NCI-H460 (cell line): ENCODE measurements around a stretch of chr3.

DNA sequence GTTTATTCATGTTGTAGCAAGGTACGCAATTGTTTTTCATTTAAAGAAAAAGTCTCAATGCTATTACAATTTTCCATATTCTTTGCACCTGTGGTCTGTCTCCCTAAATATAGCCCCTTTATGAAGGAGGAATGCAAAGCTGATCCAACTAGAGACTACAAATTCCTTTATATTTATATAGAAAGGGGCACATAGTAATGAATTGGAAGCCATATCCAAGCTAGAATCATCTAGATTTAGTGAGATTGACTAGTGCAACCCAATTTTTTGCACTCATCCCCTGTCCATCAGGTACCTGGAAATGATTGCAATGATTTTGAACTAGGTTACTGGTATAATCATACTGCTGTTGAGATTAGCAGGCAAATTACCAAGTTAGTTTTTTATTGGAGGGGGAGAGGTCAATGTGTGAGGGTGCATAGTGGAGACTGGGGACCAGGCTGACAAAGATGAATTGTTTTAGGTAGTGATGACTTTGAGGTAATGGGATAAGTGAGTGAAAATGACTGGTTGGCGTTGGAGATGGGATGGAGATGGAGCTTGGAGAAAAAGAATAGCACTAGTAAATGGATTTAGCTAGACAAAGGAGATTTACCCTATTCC is 159.6 kb downstream of the ATG7 start:
RAMPAGE:
- cytosol, long total RNA, result no peak
- long total RNA, result no peak
- nucleus, long total RNA, result no peak

GRCh38 chr3:11495739-11496600 is 147.7 kb downstream of the VGLL4 start:
RAMPAGE:
- cytosol, long total RNA, result no peak
- long total RNA, result no peak
- nucleus, long total RNA, result no peak

RAMPAGE:
- cytosol, long total RNA, result no peak
- long total RNA, result no peak
- nucleus, long total RNA, result no peak
Observed at GRCh38 chr3:11517055-11517764, 126.5 kb downstream of the VGLL4 start.

RAMPAGE:
- cytosol, long total RNA, result no peak
- long total RNA, result no peak
- nucleus, long total RNA, result no peak
Observed at GRCh38 chr3:11554600-11555221, 89.0 kb downstream of the VGLL4 start.

DNA sequence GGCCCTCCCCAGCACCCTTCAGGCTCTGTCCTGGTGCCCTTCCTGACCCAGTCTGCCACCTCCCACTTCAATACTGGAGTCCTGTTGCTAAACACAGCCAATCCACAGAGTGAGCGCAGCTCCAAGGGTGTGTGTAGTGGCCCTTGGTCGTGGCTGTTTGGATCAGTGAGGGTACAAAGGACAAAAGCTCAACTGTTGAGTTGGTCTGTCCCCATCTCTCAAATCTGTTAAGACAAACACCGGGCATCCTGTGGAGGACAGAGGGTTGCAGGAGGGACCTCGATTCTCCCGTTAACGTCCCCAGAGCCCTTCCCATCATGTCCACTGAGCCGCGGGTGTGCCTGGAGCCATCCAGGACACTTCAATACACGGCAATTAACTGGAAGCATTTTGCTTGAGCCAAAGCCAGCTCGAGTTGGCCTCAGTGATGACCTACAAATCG is 84.2 kb downstream of the VGLL4 start:
RAMPAGE:
- cytosol, long total RNA, result no peak
- long total RNA, result no peak
- nucleus, long total RNA, result no peak

GRCh38 chr3:11568115-11569299 is 75.2 kb downstream of the VGLL4 start:
RAMPAGE:
- cytosol, long total RNA, result no peak
- long total RNA, result no peak
- nucleus, long total RNA, result no peak

DNA sequence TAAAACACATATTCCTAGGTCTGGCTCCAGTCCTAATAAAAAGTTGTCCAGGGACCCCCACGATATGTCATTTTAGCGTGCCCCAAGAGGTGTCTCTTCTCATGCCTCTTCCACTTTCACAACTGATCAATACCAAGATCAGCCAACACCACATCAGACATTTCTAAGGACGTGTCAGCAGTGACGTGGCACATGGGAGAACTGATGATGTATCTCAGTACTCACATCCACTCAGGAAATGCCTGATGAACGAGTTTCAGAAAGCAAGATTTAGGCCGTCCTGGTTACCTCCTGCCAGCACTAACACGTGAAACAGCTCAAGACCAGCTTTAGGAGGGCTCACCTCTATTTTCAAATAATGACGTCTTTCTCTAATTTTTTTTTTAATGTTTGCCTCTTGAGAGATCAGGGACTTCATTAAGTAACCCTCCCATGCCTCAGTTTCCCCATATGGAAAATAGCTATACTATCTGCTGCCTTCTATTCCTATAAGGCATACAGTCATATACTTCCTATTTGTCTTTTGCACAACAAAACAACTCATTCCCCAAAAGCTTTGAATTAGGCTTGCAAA is 19.5 kb downstream of the VGLL4 start:
RAMPAGE:
- cytosol, long total RNA, result no peak
- long total RNA, result no peak
- nucleus, long total RNA, result no peak

GRCh38 chr3:12142907-12143289 is 15.8 kb downstream of the TIMP4 start:
RAMPAGE:
- cytosol, long total RNA, result no peak
- long total RNA, result no peak
- nucleus, long total RNA, result no peak

DNA sequence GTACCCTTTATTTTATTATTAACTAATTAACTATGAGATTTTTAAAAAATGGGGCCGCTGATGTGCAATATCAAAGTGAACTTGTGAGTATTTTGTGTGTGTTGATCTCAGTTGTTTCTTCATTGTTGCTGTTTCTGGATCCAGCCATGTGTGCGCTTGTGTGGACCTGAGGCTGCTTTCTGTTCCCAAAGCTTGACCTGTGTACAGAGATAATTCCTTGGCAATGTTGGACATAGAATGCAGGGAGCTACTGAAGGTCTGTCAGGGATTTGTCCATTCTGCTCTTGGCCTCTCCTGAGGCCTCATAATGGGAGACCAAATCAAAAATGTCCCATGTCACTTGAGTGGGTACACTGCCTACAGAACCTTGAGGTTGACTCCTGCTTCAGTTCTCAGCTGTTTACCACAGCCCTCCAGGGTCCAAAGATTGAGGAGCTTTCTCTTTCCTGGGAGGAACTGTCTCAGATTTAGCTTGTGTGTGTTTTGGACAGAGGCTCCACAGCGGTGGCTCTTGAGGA is 25.5 kb upstream of the TIMP4 start:
RAMPAGE:
- cytosol, long total RNA, result no peak
- long total RNA, result no peak
- nucleus, long total RNA, result no peak

DNA sequence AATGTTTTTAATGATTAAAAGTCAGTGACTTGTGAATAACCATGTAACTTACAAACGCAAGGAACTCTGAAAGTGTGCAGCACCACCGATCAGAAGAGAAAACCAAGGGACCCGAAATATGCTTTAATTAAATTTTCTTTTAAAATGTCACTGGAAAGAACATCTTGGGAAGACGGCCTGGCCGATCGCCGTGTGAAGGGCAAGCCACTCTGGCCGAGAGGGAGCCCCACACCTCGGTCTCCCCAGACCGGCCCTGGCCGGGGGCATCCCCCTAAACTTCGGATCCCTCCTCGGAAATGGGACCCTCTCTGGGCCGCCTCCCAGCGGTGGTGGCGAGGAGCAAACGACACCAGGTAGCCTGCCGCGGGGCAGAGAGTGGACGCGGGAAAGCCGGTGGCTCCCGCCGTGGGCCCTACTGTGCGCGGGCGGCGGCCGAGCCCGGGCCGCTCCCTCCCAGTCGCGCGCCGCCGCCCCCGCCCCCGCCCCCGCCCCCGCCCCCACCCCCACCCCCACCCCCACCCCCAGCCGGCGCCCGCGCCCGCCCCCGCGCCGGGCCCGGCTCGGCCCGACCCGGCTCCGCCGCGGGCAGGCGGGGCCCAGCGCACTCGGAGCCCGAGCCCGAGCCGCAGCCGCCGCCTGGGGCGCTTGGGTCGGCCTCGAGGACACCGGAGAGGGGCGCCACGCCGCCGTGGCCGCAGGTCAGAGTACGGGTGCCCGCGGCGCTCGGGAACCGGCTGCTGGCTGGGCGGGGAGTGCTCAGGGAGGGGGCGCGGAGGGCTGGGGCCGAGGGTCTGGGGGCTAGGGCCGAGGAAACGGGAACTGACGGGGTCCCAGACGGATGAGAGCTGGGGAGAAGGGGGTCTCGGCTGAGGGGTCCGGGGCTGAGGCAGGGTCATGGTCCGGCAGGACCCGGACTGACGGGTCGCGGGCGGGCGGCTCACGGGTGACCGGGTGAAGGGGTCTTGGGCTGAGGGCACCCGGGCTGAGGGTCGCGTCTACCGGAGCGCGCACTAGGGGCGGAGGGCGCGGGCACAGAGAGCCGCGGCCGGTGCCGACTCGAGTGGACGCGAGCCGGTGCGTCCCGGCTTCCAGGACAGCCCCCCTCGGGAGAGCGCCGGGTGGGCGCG is 1.2 kb upstream of the PPARG start:
RAMPAGE:
- cytosol, long total RNA, result no peak
- long total RNA, result no peak
- nucleus, long total RNA, result no peak

DNA sequence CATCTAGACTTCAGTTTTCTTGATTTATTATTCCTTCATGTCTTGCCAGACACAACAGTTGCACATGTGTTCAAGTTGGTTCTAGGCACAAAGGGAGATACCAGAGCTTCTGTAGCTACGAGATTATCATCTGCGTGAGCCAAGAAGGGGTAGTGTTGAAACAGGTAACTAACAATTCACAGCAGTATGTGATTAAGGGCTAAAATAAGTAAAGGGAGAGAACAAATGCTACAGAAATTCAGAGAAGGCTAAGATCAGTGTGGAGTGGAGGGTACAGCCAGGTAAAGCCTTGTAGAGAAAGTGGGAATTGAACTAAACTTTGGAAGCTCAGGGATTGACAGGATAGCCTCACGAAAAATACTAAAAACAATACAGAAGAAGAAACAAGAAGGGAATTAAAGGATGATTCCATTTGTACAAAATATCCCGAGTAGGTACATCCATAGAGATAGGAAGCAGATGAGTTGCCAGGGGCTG is 13.0 kb downstream of the PPARG start:
RAMPAGE:
- cytosol, long total RNA, result no peak
- long total RNA, result no peak
- nucleus, long total RNA, result no peak

DNA sequence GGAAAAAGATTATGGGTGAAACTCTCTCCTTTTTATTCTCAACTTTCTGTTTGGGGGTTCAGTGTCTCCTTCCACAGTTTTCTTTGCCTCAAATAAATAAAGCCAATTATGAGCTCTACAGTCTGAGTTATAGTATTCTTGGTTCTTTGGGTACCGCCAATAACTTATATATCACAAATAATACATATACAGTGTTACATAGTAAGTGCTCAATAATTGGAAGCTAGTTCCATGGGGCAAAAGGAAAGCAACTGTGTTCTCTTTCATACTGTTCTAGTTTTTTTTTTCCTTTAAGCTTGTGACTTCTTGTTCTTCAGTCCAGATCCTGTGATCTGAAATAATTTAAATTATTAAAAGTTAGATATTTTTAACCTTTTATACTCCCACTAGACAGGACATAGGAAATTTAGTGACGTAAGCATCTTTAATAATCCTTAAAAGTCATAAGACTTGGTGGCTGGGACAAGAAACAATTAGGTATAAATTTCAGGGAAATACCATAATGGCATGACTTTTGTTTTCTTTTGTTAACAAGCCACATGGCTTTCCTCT is 29.8 kb downstream of the PPARG start:
RAMPAGE:
- cytosol, long total RNA, result no peak
- long total RNA, result no peak
- nucleus, long total RNA, result no peak

RAMPAGE:
- cytosol, long total RNA, result no peak
- long total RNA, result no peak
- nucleus, long total RNA, result no peak
Observed at GRCh38 chr3:12484922-12485448, 705 bp downstream of the TSEN2 start.

DNA sequence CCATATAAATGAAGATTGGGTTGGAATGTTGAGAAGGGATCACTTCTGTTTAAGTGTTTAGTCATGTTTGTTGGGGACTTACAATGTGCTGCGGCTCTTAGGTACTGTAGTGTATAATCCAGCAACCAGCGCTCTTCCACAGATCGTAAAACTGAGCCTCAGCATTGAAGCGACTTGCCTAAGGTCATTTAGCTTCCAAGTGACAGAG is 1.8 kb downstream of the MKRN2 start:
RAMPAGE:
- cytosol, long total RNA, result no peak
- long total RNA, result no peak
- nucleus, long total RNA, result no peak

DNA sequence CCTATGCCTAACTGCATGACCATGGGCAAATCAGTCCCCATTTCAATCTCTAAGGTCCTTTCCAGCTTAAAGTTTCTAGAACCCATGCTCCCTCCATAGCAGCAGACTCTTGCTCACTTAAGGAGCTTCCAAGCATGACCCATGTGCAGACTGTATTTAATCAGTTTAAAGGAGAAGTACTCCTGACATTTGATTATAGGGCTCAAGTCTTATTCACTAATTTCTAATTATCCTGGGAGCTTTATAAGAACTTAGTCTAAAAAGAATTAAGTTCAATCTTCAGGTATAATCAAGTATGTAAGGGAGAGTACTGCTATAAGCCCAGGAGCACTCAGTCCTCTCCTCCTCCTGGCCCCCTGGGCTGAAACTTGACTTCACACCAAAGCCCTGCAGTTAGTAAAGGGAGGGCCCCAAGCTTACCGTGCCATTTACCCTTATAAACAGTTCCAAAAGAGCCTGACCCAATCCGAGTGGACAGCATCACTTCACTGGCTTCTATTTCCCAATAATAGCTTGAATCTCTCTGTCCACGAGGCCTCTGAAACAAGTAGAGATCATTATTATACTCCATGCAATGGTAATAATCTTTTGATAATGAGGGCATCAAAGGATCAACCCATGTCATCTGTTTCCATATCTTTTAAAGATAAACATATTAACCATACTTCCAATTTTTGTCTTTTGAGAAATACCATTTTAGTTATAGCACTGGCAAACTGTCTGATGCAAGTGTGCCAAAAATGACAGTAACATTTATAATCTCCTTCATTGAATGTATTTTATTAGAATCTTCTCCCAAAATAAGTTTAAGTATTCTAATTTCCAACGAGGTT is 42.6 kb downstream of the MKRN2 start:
RAMPAGE:
- cytosol, long total RNA, result no peak
- long total RNA, result no peak
- nucleus, long total RNA, result no peak

DNA sequence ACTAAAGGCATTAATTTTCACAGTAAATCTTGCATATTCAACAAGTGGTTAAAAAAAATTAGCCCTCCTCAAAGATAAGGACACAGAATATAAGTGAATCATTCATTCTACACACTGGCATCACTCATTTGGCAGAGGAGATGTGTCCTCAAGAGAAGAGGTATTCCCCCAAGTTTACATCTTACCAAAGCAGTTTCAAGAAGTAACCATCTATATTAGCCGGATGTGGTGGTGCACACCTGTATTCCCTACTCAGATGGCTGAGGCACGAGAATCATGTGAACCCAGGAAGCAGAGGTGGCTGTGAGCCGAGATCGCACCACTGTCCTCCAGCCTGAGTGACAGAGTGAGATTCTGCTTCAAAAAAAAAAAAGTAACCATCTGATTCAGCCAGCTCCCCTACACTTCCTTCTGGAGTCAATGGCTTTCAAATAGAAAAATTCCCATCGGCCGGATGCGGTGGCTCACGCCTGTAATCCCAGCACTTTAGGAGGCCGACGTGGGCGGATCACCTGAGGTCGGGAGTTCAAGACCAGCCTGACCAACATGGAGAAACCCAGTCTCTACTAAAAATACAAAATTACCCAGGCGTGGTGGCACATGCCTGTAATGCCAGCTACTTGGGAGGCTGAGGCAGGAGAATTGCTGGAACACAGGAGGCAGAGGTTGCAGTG is 15.4 kb downstream of the RAF1 start:
RAMPAGE:
- cytosol, long total RNA, result no peak
- long total RNA, result no peak
- nucleus, long total RNA, result no peak

DNA sequence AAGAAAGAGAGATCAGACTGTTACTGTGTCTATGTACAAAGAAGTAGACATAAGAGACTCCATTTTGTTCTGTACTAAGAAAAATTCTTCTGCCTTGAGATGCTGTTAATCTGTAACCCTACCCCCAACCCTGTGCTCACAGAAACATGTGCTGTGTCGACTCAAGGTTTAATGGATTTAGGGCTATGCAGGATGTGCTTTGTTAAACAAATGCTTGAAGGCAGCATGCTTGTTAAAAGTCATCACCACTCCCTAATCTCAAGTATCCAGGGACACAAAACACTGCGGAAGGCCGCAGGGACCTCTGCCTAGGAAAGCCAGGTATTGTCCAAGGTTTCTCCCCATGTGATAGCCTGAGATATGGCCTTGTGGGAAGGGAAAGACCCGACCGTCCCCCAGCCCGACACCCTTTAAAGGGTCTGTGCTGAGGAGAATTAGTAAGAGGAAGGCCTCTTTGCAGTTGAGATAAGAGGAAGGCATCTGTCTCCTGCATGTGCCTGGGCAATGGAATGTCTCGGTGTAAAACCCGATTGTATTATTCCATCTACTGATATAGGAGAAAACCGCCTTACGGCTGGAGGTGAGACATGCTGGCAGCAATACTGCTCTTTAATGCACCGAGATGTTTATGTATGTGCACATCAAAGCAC is 10.3 kb upstream of the RAF1 start:
RAMPAGE:
- cytosol, long total RNA, result no peak
- long total RNA, result no peak
- nucleus, long total RNA, result no peak

DNA sequence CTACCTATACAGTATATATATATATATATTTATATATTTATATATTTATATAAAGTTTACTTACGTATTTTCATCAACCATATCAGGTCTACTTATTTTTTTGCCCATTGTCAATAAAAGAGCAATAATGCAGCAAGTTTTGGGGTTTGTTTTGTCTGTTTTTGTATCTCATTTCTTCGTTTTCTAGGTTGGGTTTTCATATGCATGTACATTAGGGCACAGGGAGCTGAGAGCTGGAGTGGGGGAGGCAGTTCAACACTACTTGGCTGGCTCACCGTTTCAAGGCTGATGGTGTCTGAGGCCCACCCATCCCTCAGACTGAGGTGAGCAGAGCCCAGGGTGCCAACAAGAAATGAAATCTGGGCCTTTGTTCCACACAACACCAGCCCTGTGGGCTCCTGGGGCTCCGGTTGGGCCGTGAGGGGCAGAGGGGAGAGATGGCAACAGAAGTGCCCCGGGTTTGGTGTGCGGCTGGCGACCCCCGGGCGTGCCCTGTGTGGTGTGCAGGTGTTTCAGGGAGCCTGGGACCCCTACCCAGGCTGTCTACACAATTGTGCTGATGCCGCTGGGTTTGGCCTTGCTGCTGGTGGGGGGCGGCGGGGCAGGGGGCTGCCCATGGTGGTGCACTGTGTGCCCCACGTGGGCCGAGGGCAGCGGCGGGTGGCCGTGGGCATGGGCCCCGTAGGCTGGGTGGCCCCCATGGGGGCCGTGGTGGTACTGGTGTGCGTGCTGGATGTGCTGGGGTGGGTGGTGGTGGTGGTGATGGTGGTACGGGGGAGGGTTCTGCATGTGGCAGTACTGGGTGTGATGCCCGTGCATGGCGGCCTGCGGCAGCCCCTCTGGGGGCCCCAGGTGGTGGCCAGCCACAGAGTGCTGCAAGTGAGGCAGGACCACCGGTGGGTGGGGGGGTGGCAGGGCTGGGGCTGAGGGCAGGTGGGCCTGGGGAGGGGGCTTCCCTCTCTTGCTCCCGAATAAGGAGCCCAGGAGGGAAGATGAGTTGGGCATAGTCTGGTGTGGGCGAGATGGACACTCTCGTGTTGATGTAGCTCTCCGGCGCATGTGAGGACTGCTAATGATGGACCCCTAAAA is 59.4 kb upstream of the RPL32 start:
RAMPAGE:
- cytosol, long total RNA, result no peak
- long total RNA, result no peak
- nucleus, long total RNA, result no peak

GRCh38 chr3:12993639-12994598 is 79.3 kb downstream of the IQSEC1 start:
RAMPAGE:
- cytosol, long total RNA, result no peak
- long total RNA, result no peak
- nucleus, long total RNA, result no peak

DNA sequence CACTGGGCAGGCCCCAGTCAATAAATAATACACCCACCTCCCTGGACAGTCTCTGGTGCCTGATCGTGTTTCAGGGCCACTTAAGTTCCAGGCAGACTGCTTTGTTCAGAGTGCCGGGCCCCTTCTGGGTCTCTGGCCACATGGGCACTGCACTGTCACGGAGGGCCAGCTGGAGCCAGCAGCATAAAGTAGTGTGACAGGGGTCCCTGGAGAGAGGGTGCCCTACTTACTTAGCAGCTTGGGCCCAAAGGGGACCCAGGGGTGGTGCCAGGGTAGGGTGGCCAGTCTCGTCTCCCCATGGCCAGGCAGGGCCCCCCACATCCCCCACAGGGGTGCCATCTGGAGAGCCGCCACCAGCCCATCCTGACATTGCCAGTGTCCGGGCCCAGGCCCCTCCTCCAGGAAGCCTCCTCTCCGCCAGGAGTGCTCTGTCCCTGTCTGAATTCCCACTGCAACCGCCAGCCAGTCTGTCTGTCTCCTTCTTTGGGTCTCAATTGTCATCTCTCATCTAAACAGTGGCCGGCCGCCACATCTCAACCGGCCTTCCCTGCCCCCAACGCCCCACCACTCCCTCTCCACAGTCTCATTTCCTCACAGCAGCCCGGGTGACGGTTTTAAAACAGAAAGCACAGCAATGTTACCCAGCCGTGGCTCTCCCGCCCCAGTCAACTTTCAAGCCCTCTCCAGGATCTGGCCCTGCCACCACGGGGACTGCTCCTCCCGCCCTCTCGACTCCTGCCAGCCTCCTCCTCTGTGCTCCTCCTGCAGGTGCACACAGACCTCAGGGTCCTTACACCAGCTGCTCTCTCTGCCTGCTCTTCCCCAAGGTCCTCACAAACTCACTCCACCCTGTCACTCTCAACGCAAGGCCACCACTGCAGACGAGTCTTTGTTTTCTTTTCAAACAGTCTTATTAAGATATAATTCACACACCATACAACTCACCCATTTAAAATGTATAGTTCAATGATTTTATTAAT is 57.1 kb downstream of the IQSEC1 start:
RAMPAGE:
- cytosol, long total RNA, result no peak
- long total RNA, result no peak
- nucleus, long total RNA, result no peak